ENCODE data around the genes HERC4 and HNRNPH3.

GRCh38 chr10:63630407-63631192 lies 109.4 kb downstream of the REEP3 start:
- PRO-cap = bidirectional peak, plus-strand start at chr10:63631121, minus-strand start at chr10:63630799
- RAMPAGE, long total RNA, 4 experiments = no peak in any of the 4 experiments

DNA sequence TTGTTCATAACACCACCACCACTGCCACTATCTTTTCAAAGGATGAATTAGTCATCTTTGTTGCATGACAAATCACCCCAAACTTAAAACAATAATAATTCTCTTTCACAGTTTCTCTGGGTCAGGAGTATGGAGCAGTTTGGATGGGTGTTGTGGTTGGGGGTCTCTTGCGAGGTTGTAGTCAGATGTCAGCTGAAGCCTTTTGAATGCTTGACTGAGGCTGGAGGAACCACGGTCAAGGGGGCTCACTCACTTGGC lies 123.6 kb downstream of the REEP3 start:
- PRO-cap = no peak
- RAMPAGE, long total RNA, 4 experiments = no peak in any of the 4 experiments

DNA sequence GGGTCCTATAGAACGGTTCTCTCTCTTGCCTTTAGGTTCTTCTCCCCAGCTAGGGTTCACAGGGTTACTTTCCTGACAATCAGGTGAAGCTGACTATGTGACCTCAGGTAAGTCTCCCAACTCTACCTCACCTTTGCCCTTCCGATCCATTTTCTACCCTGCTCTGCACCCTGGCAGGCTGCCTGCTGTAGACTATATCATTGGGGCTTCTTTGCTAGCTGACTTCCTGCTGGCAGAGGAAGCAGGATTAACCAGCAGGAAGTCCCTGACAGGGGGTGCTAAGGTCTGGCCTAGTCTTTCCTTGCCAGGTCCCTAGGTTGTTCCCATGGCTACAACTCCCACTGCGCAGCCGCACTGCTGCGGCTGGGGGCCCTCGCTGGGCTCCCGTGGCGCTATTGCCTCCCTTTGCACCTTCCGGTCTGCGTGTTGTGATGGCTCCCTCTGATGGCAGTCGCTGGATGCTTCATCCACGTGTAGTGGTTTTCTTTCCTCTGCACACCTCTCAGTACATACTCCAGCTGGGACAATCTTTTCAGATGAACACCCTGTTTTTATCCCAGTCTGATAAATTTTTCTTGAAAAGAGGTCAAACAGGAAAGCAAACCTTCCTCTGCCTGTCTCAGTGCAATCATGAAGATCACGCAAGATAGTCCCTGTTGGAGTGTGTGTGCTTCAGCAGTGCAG lies 365.9 kb downstream of the REEP3 start:
- PRO-cap = no peak
- RAMPAGE, long total RNA, 4 experiments = no peak in any of the 4 experiments

DNA sequence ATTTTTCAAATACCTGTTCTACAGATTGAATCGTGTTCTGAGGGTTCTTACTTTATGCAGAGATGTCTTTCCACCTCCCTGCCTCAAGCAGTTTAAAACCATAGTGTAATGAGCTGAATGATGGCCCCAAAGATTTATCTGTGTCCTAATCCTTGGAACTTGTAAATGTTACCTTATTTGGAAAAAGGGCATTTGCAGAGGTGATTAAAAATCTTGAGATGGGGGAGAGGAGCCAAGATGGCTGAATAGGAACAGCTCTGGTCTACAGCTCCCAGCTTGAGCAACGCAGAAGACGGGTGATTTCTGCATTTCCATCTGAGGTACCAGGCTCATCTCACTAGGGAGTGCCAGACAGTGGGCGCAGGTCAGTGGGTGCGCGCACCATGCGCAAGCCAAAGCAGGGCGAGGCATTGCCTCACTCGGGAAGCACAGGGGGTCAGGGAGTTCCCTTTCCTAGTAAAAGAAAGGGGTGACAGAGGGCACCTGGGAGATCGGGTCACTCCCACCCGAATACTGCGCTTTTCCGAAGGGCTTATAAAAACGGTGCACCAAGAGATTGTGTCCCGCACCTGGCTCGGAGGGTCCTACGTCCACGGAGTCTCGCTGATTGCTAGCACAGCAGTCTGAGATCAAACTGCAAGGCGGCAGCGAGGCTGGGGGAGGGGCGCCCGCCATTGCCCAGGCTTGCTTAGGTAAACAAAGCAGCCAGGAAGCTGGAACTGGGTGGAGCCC lies 599.0 kb downstream of the REEP3 start:
- PRO-cap = no peak
- RAMPAGE, long total RNA, 4 experiments = no peak in any of the 4 experiments

GRCh38 chr10:66322090-66322958 lies 603.5 kb upstream of the LRRTM3 start:
- PRO-cap = no peak
- RAMPAGE, long total RNA, 4 experiments = no peak in any of the 4 experiments

GRCh38 chr10:67918276-67919140 lies 34.1 kb downstream of the SIRT1 start:
- PRO-cap = no peak
- RAMPAGE, long total RNA, 4 experiments = no peak in any of the 4 experiments

- PRO-cap = no peak
- RAMPAGE, long total RNA, 4 experiments = no peak in any of the 4 experiments
Measured at GRCh38 chr10:67964370-67965073, 80.1 kb downstream of the SIRT1 start.

- PRO-cap = no peak
- RAMPAGE, long total RNA, 4 experiments = no peak in any of the 4 experiments
Measured at GRCh38 chr10:67998636-67999381, 76.3 kb downstream of the HERC4 start.

DNA sequence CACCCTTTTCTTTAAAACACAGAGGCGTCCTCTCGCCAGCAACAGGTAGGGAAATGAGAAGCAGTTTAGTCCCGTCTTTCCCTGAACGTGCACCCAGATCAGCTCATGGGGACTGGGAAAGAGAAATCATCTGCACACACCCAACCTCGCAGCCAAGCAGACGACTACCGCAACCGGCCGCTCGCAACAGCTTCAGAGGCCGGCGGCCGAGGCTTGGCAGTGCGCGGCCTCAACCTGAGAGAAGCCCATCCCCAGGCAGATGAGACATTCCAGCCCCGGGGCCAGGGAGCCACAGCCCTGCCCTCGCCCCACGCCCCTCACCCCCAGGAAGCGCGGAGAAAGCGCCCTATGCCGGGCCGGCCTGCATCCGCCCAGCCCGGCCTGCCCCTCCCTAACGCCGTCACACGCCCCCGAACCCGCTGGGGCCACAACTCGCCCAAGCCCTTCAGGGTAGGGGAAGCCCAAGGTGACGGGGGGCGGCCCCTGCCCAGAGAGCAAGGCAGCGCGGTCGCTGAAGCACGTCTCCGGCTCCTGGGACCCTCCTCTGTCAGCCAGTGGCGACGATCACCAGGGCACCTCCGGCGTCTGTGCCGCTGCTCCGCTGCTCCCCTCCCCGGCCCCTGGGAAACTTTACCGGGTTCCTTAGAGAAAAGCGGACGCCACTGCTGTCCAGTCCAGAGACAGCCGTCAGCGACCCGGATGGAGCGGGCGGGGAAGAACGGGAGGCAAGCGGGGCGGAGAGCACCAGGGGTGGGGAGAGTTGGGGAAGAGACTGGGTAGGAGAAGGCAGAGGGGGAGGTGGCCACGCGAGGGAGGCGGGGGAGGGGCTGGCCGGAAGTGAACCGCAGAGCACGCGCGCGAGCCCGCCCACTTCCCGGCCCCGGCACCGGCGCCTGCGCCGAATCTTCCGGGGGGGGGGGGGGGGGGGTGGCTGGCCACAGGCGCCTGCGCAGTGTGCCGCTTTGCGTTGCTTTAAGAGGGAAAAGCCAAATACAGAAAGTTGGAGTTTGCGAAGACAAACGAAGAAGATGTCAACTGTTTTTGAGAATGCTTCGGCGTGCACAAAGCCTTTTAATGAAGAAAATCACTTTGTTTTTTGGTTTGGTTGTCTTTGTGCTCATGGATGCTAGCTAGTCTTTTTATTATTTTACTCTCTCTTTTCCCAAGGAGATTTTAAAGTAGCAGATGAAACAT lies at the start of gene HERC4:
Gene HERC4, minus strand, starts transcription at position 774 of the 1,194 bp plus-strand sequence.
- PRO-cap = bidirectional peak, plus-strand start at position 159 of the sequence, minus-strand start at position 102 of the sequence; unidirectional peak, plus-strand start at position 490 of the sequence; bidirectional peak, plus-strand start at position 554 of the sequence, minus-strand start at position 622 of the sequence; bidirectional peak, plus-strand start at position 918 of the sequence, minus-strand start at position 774 of the sequence
- RAMPAGE, long total RNA, 4 experiments = start-site peak on the minus strand in 3 of 4 experiments, centred at positions 692 to 706 of the sequence, 29 to 151 reads per replicate

DNA sequence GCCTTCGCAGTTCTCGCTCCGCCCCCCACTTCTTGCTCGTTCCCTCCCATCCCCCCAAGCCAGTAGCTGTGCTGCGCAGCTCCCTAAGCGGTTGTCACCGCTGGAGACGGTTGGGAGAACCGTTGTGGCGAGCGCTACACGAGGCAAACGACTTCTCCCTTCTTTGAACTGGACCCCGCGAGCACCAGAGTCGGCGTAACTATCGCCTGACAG lies at the start of gene HNRNPH3:
Gene HNRNPH3, plus strand, starts transcription at position 62 of the 213 bp plus-strand sequence.
- PRO-cap = bidirectional peak, plus-strand start at position 86 of the sequence, minus-strand start outside the sequence
- RAMPAGE, long total RNA, 4 experiments = start-site peak on the plus strand in 3 of 4 experiments, centred at positions 85 to 87 of the sequence, 902 to 991 reads per replicate

GRCh38 chr10:68344898-68345607 lies 12.3 kb upstream of the PBLD start:
- PRO-cap = no peak
- RAMPAGE, long total RNA, 4 experiments = no peak in any of the 4 experiments

- PRO-cap = no peak
- RAMPAGE, long total RNA, 4 experiments = no peak in any of the 4 experiments
Measured at GRCh38 chr10:68393829-68394558, 13.1 kb downstream of the RUFY2 start.

GRCh38 chr10:68599931-68600815 lies 40.0 kb downstream of the TET1 start:
- PRO-cap = no peak
- RAMPAGE, long total RNA, 4 experiments = start-site peak on the plus strand in 2 of 4 experiments, at chr10:68600270-68600692 at its widest, 8 to 42 reads per replicate

- PRO-cap = no peak
- RAMPAGE, long total RNA, 4 experiments = no peak in any of the 4 experiments
Measured at GRCh38 chr10:69048967-69049166, 39.0 kb upstream of the SRGN start.

- PRO-cap = no peak
- RAMPAGE, long total RNA, 4 experiments = no peak in any of the 4 experiments
Measured at GRCh38 chr10:69090649-69091103, 2.8 kb downstream of the SRGN start.

- PRO-cap = no peak
- RAMPAGE, long total RNA, 4 experiments = no peak in any of the 4 experiments
Measured at GRCh38 chr10:69093342-69094029, 5.6 kb downstream of the SRGN start.

- PRO-cap = no peak
- RAMPAGE, long total RNA, 4 experiments = no peak in any of the 4 experiments
Measured at GRCh38 chr10:69213595-69214237, 6.4 kb upstream of the HKDC1 start.

- PRO-cap = no peak
- RAMPAGE, long total RNA, 4 experiments = no peak in any of the 4 experiments
Measured at GRCh38 chr10:69317106-69317631, 1.5 kb upstream of the HK1 start.

- PRO-cap = no peak
- RAMPAGE, long total RNA, 4 experiments = no peak in any of the 4 experiments
Measured at GRCh38 chr10:69332674-69332959, 14.0 kb downstream of the HK1 start.

GRCh38 chr10:69344539-69345043 lies 25.9 kb downstream of the HK1 start:
- PRO-cap = no peak
- RAMPAGE, long total RNA, 4 experiments = no peak in any of the 4 experiments

Data from suprapubic skin (tissue), 4 donors.